M059J (cell line): ENCODE measurements around a stretch of chr14.

GRCh38 chr14:71123353-71124005 lies 196.8 kb upstream of the SIPA1L1 start:
- RAMPAGE, long total RNA, result no peak

DNA sequence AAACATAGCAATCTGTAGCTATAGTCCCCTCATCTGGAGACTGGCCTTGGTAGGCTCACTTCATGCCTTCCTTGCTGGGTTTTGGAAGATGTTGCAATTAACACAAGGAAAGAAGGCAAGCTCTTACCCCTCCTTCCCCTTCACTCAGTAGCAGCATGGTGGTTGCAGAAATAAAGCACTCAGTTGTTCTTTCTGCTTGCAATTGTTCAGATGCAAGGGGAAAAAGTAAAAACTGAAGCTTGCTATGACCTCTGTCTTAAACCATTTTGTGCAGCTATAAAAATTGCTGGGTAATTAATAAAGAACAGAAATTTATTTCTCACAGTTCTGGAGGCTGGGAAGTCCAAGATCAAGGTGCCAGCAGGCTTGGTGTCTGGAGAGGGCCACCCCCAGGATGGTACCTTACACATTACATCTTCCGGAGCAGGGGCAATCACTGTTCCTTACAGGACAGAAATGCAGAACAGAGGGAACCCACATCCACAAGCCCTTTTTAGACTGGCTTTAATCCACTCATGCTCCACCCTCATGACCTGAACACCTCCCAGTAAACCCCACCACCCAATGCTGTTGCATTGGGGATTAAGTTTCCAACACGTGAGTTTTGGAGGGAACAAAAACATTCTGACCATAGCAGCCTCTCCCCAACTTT lies 177.4 kb upstream of the SIPA1L1 start:
- RAMPAGE, long total RNA, result no peak

- RAMPAGE, long total RNA, result no peak
These were observed 26.0 kb downstream of the SIPA1L1 start for GRCh38 chr14:71346129-71346809.

GRCh38 chr14:71405560-71406155 lies 85.4 kb downstream of the SIPA1L1 start:
- RAMPAGE, long total RNA, result no peak

DNA sequence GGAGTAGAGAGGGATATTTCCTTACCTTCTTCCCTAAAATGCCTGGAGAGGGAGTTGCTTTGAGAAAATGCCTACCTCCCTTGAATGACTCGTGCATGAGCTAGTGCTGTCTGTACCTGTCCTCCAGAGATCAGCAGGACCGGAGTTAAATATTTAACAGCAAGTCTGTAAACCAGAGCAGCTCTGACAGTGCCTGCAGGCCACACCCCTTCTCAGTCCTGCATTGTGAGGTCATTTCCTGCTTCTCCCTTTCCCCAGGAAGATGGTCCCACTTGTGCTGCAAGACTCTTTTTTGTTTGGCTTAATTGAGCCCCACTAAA lies 192.7 kb upstream of the RGS6 start:
- RAMPAGE, long total RNA, result no peak

DNA sequence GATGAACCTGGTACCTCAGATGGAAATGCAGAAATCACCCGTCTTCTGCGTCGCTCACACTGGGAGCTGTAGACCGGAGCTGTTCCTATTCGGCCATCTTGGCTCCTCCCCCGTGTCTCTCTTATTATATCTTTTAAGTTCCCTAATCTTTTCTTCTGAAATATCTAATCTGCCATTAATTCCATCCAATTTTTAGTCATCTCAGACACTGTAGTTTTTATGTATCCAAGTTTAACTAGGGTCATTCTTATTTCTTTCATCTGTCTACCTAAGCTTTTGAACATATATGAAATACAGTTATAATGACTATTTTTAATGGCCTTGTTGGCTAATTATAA lies 83.4 kb upstream of the RGS6 start:
- RAMPAGE, long total RNA, result no peak

- RAMPAGE, long total RNA, result no peak
These were observed 49.8 kb downstream of the RGS6 start for GRCh38 chr14:71982014-71982437.

GRCh38 chr14:72450676-72451588 lies 443.0 kb downstream of the DPF3 start:
- RAMPAGE, long total RNA, result no peak

GRCh38 chr14:72907908-72908346 lies 14.0 kb upstream of the DPF3 start:
- RAMPAGE, long total RNA, result no peak

GRCh38 chr14:73059407-73059685 lies 1.0 kb downstream of the RBM25 start:
- RAMPAGE, long total RNA, result no peak

DNA sequence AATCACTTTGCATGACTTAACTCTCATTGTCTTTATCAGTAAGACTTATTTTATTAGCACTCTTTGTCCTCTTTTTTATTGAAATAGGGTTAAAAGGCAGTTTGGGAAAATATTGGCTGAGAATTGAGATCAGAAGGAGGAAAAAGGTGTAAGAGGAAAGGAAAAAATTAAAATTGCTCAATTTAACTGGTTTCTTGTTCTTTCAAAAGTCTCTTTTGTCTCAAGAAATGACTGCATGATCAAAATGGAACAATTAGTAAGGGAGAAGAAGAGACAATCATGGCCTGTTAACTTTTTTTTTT lies 25.2 kb downstream of the RBM25 start:
- RAMPAGE, long total RNA, result no peak

GRCh38 chr14:73491993-73492558 lies 1.3 kb downstream of the RIOX1 start:
- RAMPAGE, long total RNA, result no peak

DNA sequence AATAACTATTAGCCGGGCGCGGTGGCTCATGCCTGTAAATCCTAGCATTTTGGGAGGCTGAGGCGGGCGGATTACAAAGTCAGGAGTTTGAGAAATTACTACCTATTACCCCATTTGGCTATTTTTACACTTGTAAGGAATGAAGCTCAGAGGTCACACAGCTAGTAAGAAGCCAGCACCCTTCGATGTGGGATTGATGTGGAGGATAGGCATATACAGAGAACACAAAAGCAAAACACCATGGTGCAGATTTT lies 459 bp upstream of the ACOT2 start:
- RAMPAGE, long total RNA, result no peak

DNA sequence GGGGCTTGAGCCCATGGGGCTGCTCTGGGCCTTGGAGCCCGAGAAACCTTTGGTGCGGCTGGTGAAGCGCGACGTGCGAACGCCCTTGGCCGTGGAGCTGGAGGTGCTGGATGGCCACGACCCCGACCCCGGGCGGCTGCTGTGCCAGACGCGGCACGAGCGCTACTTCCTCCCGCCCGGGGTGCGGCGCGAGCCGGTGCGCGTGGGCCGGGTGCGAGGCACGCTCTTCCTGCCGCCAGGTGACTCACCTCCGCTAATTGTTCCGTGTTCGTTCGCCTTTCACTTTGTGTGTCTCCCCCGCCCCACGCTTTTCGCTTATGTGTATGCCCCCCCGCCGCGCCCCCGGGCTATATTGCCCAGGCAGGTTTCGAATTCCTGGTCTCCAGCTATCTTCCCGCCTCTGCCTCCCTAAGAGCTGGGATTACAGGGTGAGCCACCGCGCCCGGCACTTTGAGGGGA lies 661 bp downstream of the ACOT2 start:
- RAMPAGE, long total RNA, result no peak

GRCh38 chr14:73659324-73659711 lies 14.5 kb downstream of the DNAL1 start:
- RAMPAGE, long total RNA, result no peak

GRCh38 chr14:73739173-73739994 lies 20.7 kb downstream of the MIDEAS start:
- RAMPAGE, long total RNA, result no peak

DNA sequence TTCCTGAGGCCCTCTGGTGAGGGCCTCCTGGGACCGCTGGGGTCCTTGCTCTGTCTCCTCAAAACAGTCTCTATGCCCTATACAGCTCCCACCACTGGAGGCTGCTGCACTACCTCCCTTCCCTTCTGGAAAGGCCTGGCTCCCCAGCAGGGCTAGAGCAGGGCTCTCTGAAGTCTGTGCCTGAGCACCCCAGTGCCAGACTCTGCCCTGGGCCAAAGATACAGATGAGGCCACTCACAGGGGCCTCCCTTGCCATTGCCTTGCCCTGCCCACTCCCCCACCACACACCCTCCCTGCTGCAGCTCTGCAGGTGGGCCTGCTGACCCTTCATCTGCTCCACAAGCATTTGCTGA lies 13.6 kb downstream of the MIDEAS start:
- RAMPAGE, long total RNA, result no peak

DNA sequence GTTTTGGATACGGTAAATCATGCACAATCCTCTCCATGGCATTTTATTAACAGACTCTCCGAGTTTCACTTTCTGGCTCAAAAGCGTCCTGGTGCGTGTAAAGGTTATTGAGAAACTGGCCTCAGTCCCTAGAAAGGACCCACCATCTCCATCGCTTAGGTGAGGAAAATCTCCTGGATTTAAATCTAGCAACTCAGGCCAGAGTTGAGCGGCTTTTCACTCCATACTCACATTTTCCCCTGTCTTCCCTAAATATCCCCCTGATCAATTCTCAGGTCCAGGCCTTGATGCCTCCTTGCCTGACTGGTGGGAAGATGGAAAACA lies 503 bp upstream of the MIDEAS start:
- RAMPAGE, long total RNA, result no peak

DNA sequence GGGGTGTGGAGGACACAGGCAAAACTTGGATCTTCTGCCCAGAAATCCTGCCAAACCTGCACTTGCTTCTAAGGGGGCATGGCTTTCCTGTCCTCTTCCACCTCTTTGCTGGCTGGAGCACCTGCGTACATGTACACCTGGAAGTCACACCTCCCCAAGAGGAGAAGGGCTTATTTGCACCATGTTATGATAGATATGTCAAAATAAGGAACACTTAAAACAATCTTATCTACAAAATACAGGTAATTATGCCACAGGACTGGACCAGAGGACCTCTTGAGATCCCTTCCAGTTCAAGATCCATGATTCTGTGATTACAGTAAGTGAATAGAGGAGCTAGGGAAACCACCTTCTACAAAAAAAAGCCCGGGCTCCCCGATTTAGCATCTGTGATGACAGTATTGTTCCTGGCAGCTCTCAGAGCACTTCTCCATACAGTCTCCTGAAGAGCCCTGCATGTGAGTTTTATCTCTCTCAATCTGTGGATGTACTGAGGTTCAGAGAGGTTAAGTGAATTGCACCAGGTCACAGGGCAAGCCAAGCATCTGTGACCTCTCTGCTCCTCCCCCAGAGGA lies 1.3 kb upstream of the MIDEAS start:
- RAMPAGE, long total RNA, result no peak

- RAMPAGE, long total RNA, result no peak
These were observed 11.3 kb upstream of the MIDEAS start for GRCh38 chr14:73771413-73771821.